Measurements from ENCODE around the genes RTF2 and CTCFL.

- PRO-cap = no peak
These were observed 326.4 kb downstream of the CBLN4 start for GRCh38 chr20:55678959-55679288.

DNA sequence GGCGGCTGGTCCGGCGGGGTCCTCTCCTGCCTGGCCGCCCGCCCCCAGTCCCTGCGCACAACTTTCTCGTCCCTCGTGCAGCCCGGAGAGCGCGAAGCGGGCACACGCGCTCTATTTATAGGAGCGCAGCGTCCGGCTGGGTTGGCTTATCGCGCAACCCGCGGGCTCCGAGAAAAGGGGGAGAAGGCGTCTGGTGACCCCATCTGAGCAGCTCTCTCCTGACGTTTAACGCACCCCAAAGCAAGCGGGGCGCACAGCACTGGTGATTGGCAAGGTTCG is 490 bp downstream of the CBLN4 start:
- PRO-cap = no peak

DNA sequence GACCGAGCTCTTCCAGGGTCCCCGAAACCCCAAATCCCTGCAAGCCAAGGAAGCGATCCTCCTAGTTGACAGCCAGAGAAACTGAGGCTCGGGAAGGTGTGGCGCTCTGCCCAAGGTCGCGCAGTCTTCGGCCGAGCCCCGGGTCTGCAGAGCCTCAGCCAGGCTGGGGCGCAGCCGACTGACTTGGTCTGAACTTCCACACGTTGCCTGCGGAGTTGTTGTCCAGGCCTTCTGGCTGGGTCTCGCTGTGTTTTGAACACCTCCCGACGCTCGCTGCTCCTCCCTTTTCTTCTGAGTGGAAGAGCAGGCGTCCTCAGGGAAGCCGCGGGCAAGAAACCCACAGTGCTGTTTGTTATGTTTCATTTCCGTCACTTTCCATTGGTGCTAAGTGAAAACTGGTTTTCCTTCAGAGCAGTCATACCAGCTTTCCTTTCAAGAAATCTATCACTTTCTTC is 563 bp downstream of the FAM210B start:
- PRO-cap = no peak

DNA sequence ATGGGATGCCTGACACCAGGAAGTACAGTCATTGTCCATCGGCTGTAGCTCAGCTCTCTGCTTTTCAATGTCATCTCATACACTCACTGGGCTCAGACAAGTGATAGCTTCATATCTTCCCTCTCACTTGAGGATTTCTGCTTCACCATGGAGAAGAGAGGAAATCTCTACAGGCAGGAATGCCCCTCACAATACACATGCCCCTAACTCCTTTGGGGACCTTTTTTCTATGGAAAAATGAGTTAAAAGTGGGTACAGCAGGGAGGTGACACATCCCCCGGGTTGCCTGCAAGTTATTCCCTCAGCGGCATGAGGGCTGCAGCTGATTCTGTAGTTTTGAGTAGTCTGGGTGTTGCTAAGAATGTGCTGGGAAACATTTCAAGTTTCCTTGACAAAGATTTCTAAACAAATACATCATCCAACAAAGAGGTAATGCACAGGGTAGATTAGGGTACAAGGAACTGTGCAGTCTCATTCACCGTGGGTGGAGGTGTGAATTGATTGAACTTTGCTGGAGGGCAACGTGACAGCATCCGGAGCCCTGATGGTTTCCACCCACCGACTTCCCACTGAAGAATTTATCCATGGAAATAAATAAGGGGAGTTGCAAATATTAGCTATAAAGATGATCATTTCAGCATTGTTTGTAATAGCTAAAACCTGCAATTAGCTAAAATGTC is 21.7 kb downstream of the CASS4 start:
- PRO-cap = no peak

GRCh38 chr20:56442879-56443220 is 25.6 kb upstream of the RTF2 start:
- PRO-cap = no peak

GRCh38 chr20:56468025-56468783 is at the start of gene RTF2:
Gene RTF2, plus strand, starts transcription at chr20:56468627.
- PRO-cap = bidirectional peak, plus-strand start at chr20:56468657, minus-strand start at chr20:56468553

- PRO-cap = no peak
These were observed 167.9 kb downstream of the TFAP2C start for GRCh38 chr20:56796873-56797585.

DNA sequence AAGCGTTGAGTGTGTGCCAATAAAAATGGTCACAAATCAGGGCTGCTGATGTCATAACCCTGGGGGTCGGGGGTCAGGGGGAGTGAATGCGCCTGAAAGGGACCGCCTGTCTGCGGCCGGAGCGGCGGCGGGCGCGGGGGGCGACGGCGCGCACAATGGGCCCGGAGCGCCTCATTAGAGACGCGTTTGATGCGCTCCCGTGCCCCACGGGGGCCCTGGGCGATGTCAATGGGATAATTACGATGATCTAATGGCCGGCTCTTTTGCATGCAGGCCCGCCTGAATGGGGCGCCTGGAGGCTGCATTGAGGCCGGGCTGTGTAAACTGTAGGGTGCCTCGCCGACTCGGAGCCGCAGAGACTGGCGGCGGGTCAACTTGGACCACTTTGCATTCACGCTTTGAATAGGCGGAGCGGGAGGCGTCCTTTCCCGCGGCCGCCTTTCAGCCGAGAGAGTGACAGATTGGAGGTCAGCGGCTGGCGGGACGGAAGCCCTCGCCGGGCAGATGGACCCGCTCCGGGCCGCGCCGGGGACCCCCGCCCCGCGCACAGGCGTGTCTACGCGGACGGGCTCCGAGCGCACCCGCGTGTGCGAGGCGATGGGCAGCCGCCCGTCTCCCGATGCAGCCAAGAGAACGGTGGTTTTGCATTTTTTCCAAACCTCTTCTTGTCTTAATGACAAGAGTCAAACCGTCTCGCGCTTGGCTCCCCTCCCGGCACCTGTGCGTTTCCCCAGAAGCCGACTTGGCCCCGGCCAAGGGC is 296.2 kb downstream of the TFAP2C start:
- PRO-cap = no peak

GRCh38 chr20:57265494-57265854 is 967 bp downstream of the BMP7 start:
- PRO-cap = no peak

DNA sequence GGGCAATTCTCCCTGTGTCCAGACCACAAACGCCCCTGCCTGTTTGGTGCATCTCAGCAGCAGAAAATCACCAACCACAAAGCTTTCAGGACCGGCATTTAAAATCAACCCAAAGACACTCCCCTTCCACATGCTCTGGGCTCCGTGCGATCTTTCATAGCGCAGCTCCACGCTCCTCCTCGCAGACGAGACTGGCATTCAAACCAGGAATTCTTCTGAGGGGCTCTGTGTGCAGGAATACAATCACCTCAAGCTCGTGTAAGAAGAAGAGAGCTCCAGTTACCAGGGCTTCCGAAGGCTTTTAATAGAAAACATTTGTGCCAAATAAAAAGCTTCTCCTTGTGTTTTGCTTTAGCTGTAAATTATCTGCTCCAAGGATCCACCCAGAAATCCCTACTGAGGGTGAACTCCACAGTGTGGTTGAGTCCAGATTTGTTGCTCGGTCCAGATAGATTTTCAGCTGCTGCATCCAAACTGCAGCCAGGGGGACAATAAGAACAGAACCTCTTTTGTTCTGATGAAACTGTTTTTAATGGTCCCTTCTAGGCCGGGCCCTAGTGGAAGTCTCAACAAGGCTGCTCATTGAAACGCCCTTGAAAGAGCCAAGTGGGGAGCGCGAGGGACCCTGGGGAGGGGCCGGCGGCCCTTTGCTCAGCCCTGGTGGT is 16.4 kb upstream of the BMP7 start:
- PRO-cap = no peak

- PRO-cap = no peak
These were observed 19.6 kb upstream of the RBM38 start for GRCh38 chr20:57371446-57372120.

- PRO-cap = no peak
These were observed 7.7 kb upstream of the RBM38 start for GRCh38 chr20:57383318-57384038.

DNA sequence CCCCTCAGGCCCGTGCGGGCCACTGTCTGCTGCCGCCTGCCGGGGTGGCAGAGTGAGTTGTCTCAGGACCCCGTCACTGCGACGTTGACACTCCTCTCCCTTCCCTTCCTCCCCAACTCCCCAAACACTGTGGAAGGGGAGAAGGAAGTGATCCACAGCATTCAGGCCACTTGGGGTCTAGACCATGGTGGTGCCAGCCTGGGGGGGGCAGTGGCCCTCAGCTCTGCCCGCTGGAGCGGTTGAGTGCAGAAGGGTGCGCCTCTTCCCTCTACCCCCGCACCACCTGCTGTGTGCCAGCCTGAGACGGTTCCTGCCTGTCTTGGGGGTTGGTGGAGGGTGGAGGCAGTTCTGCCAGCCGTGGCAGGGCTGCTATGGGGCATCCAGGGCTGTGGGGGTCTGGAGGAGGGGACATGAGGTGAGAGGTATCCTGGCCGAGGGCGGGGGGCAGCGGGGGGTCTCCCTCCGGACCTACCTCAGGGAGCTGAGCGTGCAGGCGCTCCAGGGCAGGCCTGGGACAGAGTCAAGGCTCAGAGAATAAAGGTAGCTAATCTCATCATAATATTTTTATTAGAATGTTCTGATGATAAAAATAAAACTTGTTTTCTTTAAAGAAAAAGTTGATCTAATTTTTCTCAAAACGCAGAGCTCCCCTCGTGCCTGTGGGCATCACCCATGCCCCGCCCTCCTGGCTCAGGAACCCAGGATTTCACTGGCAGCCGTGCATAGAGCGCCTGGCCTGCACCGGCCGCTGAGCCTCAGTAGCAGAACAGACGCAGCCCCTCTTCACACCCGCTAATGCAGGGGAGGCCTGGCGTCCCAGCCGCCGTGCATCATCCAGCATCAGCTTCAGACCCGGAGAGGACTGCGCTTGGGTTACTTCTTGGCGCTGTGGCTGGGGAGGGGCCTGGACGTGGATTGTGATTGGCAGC is 17.8 kb downstream of the RBM38 start:
- PRO-cap = unidirectional peak, plus-strand start at position 723 of the sequence; bidirectional peak, plus-strand start at position 758 of the sequence, minus-strand start at position 797 of the sequence

DNA sequence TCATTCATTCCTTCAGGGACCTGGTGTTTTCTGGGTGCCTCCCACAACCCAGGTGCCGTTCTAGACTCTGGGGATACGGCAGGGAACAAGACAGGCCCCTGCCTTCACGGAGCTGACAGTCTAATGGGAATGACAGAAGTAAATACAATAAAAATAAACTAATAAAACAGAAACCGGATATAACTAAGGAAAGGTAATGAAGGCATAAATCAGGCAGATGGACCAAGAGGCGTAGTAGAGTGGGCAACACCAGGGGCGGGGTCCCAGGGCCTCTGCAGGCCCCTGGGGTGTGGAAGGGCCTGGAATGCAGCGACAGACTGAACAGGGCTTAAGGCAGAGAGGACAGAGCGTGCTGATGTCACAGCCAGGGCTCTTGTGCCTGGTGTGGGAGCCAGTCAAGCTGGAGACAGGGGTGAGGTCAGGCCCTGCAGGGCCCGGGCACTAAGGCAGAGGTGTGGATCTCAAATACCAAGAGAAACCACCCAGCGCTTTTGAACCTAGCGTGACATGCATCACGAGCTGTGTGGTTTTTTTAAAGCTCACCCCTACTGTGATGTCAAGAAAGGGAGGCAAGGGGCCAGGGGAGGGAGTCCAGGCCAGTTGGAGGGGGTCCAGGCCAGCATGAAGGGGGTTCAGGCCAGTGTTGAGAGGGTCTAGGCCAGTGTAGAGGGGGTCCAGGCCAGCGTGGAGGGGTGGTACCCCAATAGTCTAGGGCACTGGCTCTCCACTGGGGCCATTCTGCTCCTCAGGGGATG is 42.3 kb downstream of the RBM38 start:
- PRO-cap = no peak

DNA sequence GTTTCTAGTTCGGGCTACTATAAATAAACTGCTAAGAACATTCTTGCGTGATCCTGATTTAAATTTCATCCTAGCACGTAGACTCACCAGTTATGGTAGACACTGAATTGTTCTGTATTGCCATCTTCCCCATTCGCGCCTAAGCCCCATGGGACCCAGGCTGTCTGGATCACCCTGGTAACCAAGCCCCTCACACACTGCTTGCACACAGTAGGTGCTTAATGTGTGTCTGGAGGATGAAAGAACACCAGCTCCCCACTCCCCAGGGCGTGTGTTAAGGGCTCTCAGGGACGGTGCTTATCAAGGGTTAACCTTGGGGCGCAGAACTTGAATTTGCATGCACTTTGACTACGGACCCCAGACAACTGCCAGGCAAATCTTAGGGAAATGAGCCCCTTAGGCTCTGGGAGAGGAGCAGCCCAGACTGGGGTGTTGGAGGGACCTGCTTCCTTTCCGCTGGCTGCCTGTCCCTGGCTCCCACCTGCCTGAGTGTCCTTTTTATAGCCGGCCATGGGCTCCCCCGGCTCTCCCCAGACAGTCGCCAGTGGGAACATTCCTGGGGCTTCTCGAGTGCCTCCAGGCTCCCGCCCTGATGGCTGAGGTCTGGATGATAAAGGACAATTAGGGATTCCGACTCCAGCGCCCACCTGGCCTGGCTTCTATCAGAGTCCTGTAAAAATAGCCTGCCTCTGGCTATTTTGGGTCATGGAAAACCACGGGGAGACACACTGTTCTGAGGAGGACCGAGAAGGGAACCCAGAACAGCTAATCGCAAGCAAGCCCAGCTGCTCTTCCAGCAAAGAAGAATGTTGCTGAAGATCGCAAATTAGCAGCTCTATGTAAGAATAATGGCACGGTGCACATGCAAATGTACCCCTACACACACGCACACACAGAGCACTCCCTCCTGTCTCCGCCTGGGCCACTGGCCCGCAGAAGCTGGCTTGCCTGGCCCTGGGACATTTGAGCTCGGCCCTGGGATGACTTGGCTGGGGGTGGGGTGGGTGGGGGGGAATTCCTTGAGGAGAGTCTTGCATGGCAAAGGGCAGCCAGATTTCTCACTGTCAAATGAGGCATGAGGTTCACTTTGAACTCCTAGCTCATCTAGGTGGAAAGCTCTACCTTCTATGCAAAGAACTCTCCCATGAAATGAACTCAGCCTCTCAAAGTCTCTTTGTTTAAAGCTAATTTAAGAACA is 55.6 kb downstream of the CTCFL start:
- PRO-cap = no peak

- PRO-cap = no peak
These were observed 36.0 kb downstream of the CTCFL start for GRCh38 chr20:57488893-57489404.

DNA sequence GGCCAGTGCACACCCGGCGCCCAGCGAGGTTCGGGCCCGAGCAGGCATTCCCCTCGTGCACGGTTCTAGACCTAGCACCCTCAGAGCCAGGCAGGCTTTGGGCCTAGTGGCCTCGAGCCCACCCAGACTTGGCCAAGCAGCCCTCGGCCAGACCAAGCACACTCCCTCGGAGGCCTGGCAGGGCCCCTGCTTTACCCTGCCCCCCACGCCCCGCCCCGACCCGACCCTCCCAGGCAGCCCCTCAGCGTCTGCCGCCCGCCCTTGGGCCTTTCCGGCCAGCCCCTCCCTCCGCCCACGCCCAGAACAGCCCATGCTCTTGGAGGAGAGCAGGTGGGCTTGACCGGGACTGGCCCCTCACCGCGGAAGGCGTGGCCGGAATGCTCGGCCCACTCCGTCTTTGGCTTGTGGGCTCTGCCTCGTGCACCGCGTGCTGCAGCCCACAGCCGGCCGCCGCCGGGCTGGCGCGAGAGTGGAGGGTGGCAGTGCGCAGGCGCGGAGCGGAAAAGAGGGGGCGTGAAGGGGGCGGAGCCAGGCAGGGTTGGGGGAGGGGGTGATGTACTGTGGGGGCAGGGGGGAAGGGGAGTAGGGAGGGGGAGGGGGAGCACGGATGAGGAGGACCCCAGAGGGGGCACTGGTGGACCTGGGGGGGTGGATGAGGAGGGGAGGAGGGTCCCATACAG is at the start of gene CTCFL:
Gene CTCFL (minus strand): TSS at position 471 of the 680 bp plus-strand sequence.
- PRO-cap = no peak

GRCh38 chr20:57567921-57569273 is 7.5 kb downstream of the PCK1 start:
- PRO-cap = no peak

DNA sequence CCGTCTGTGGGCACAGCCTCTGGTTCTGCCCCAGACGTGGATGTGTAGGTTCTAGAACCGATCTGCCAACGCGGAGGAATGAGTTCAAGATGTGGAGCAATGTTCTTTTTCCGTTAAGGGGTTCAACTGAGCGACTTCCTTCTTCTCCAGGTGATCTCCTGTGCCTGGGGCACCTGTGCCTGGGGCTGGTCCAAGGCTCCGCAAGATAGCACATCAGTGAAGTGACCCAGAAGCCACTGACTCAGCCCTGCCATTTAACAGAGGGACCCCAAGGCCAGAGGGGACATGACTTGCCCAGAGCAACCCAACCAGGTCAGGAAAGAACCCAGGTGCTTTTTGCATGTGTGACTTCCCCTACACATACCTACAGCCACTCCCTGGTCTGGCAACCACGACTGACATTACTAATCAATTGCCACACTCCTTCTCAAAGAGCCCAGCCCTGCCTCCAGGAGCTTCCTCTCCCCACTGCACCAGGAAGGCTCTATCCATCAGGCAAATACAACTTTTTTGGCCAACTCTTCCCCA is 22.7 kb downstream of the PMEPA1 start:
- PRO-cap = no peak

DNA sequence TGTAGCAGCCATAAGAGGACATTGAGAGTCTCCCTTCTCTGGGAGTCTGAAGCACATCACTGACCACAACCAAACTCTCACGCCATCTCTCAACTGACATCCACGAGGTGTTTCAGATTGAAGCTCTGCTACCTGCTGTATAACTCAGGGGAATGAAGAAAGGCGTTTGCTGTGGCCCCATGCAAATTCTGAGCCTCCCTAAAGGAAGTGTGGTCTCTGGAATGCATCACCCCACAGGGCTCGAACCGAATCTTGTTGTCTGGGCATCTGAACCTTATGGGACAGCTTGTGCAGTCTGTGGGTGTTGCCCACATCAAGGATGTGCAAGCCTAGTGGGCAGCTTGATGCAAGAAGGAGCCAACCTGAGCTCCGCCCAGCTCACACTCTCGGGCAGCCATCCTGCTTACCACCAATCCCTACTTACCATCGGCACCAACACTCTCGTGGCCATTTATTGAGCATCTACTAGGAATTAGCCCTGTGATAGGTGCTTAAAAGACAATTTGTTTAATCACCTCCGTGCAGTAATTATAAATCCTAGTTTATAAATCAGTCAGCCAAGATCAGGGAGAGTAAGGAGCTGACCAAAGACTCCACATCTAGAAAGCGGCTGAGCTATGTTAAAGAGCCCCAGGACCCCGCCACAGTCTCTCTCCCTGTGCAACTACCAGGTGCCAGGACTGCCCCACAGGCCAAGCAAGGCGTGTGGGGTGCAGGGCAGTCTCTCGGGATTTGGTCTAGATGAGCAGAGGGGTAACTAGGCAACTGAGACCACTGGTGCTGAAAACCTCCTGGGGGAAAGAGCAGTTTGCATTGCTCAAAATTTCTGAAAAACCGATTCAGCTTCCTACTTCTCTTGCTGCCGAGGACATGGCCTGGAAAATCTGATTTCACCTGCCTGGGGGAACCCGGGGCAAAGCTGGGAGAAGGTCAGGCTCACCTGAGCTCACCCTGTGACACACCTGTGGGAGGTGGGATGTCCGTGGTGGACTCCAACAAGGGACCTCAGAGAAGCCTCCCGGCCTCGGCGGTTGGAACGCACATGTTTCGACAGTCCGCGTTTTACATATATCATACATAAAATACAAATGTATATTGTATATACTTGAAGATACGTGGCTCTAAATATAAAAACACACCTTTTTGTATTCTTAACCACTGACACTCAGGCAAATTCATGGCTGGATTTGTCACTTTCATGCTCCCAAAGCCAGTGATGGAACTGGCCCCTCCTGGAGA is 10.5 kb downstream of the PMEPA1 start:
- PRO-cap = no peak

Data from right common carotid artery plus branches (tissue), 1 donor.